Tibial artery (tissue), 1 donor: ENCODE measurements around a stretch of chr15.

DNA sequence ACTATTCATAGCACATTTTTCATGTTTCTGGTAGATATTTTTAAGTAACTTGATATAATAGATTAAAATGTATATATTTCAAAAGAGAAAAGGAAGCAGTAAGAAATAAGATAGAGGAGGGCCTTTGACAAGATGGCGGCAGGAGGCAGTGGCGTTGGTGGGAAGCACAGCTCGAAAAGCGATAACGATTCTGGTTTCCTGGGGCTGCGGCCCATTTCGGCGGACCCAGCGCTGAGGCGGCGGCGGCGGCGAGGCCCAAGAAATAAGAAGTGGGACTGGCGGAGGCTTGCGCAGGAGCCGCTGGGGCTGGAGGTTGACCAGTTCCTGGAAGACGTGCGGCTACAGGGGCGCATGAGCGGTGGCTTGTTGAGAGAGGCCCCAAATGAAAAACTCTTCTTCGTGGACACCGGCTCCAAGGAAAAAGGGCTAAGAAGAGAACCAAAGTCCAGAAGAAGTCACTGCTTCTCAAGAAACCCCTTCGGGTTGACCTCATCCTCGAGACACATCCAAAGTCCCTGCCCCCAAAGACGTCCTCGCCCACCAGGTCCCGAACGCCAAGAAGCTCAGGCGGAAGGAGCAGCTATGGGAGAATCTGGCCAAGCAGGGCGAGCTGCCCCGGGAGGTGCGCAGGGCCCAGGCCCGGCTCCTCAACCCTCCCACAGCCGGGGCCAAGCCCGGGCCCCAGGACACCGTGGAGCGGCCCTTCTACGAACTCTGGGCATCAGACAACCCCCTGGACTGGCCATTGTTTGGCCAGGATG lies 624.2 kb downstream of the MCTP2 start:
- PRO-cap, result no peak

GRCh38 chr15:95079760-95080060 lies 848.3 kb downstream of the MCTP2 start:
- PRO-cap, result no peak

GRCh38 chr15:95169666-95170958 lies 938.8 kb downstream of the MCTP2 start:
- PRO-cap, result bidirectional peak, plus-strand start at chr15:95170202, minus-strand start at chr15:95170031

GRCh38 chr15:95247366-95247732 lies 1016.0 kb downstream of the MCTP2 start:
- PRO-cap, result no peak

DNA sequence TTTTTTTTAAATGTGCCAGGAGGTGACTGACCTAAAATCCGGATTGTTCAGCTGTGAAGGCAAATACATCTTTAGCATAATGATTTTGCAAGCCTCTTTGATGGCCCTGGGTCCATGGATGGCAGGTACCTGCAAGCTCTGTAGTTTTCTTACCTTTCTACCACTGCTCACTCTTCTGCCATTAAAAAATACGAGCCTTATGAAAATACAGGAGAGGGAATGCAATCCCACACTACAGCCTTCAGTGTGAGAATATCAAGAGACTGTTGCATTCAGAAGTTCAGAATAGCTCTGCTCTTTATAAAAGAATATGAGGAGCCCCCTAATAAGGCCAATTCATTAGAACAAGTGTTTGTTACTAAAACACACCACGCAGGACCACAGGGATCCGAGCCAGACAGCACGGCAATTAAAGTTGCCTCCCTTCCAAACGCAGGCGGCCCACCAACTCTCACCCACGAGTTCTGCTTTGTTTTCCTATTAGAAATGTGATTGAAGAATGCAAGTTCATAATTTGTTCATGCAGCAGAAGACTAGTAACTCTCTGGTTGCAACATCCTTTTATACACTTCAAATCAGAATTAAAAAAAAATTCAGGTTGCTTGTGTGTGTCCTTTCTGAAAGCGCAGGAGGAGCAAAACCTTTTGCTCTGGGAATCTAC lies 1044.3 kb upstream of the NR2F2 start:
- PRO-cap, result no peak

DNA sequence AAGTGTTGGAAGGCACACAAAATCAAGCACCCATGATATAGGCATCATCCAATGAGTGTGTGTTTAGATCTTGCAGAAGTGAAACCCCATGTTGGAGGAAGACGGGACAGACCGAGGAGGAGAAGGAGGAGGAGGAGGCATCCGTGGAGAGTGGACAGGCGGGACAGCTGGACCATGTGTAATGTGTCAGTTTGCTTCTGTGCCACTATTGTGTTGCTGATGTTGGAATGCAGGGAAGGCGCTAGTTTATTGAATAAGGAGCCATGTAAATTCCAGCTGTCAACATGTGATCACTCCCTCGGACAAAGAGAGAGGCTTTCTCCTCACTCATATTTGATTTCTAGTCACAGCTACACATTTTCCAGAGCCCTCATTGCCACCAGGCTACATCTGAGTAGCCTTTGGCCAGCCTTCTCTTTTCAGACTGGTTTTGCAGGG lies 1037.7 kb upstream of the NR2F2 start:
- PRO-cap, result no peak

DNA sequence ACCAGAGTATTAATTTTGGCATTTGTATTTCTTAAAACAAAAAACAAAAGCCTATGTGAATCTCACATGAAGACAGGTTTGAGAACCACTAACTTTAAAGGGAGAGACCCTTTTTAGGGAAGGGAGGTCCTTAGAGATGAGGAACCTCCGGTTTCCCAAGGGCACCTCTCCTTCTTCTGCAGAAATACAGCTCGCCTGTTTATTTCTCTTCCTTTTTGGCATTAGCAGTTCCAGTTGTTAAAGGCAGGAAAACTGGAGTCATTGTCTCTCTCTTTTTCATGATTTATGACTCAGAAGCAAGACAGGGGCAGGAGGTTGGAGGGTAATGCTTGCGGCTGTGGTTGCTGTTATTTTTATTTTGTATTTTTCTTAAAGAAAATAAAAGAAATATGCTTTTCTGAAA lies 1004.9 kb upstream of the NR2F2 start:
- PRO-cap, result bidirectional peak, plus-strand start outside the sequence, minus-strand start at position 178 of the sequence

DNA sequence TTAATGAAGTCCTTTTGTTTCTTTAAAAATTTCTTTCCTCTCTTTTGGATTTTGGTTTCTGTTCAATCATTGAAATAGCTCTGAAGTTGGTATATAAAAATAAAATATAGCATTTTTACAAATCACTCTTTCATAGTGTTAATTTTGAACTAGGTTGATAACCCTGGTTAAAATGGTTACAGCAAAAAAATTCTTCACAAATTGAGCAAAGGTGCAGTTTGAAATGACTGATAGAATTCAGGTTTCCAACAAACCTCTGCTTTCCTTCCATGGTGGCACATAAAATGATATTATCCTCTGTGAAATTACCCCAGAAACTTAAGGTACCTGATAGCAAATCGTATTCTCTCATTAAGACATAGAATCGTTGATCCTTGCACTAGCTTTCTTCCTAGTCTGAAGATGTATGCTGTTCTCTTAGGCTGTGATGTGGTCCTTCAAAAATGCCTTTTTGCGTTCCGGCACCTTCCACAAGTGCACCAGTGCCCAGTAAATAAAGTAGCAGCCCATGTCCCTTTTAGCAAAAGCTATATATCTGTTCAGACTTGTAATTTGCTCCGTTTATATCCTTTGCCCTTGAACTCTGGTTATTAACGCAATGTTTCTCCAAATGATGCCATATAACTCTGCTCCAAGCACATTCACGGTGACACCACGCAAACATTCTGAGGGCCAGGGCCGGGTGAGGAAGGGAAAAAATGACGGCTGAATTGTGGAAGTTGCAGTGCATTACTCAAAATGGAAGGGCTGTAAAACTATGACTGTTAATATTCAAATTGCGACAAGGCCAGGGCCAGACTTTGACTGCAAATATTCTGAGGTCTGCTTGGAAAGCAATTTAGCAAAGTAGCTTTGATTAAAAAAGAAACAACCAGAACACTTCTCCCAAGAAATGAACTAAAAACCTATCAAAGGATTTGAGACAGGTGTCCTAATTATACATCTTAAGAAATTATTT lies 1001.2 kb upstream of the NR2F2 start:
- PRO-cap, result bidirectional peak, plus-strand start at position 649 of the sequence, minus-strand start at position 667 of the sequence

DNA sequence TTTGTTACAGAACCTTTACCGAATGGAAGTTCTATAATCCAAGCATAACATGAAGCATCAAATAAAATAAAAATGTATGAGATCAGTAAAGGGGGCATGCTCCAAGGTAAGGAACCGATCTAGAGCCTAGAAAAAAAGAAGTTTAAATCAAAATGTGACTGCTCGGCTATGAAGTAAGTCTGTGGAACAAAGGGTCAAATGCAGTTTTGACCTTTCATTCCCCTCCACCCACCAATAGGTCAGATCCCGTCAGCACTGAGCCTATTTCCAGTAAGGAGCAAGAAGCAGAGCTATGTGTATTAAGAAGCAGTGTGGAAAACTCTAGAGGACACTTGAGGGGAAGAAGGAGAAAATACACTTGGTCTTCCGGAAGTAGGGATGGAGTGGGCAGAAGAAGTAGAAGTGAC lies 888.5 kb upstream of the NR2F2 start:
- PRO-cap, result unidirectional peak, plus-strand start at position 328 of the sequence

GRCh38 chr15:95659315-95660191 lies 670.9 kb upstream of the NR2F2 start:
- PRO-cap, result no peak

DNA sequence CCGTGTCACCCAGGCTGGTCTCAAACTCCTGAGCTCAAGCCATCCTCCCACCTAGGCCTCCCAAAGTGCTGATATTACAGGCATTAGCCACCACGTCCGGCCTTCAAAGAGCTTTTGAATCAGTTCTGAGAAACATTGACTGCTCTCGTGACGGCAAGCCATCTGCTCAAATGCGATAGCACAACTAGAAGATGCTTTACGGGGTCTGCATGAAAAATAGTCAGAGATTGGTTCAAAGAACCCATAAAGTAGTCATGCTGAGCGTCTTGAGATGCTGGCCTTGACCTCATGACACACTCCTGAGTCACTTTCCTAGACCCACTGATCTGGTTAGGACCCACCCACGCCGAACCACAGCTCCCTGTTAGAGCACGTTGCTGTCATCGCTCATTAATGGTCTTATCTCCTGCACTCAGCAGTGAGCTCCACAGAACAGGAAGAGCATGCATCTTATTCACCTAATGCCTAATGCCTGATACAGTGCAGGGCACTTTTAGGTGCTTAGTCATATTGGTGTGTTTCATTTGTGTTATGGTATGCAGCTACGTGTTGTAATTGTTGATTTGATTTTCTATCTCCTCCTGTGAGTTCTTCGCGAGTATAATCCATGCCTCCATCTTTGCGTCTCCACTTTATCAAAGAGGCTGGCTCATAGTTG lies 56.8 kb upstream of the NR2F2 start:
- PRO-cap, result no peak

DNA sequence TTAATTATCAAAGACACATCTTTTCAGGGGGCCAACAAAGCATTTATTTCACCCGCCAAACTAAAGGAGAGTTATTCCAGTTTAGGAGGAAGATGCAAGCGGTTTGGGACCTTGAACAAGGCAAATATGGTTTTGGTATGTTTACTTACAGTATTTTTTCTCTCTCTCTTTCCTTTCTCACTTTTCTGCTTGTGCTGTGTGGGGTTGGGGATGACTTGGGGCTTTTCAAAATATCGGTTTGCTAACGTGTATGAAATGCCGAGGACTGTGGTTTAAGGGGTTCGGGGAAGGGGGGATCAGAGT lies 4.3 kb upstream of the NR2F2 start:
- PRO-cap, result no peak

DNA sequence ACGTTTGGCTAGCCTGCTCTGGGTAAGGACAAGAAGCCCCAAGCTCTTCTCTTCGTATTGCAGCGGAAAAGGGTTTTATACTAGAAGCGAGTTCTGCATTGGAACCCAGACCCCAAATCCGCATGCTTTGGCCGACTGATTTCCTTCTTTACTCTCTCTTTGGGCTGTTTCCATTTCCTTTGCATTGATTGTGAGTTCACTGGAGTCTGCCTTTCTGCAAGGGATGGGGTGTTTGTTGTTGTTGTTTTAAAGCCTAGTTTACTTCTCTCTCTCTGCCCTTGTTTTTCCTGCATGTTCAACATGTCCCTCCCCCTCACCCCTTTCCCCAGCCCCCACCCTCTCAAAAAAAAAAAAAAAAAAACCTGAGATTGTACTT lies 2.1 kb downstream of the NR2F2 start:
- PRO-cap, result no peak

DNA sequence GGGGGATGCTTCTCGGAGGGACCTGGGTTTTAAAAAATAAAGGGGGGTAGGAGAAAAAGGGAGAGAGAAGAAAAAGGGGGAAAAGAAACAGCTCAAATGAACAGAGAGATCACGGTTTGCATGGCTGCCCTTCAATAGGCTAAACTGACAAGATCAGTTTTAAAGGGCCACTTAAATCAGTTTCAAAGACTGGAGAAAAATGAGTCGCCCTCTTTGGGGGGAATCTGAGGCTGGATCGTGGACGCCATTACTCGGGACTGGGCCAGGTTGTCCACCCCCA lies 6.1 kb downstream of the NR2F2 start:
- PRO-cap, result no peak

- PRO-cap, result no peak
Observed at GRCh38 chr15:96352743-96353164, 22.3 kb downstream of the NR2F2 start.

- PRO-cap, result no peak
Observed at GRCh38 chr15:96368250-96368513, 37.7 kb downstream of the NR2F2 start.

GRCh38 chr15:96416156-96417504 lies 86.1 kb downstream of the NR2F2 start:
- PRO-cap, result no peak

DNA sequence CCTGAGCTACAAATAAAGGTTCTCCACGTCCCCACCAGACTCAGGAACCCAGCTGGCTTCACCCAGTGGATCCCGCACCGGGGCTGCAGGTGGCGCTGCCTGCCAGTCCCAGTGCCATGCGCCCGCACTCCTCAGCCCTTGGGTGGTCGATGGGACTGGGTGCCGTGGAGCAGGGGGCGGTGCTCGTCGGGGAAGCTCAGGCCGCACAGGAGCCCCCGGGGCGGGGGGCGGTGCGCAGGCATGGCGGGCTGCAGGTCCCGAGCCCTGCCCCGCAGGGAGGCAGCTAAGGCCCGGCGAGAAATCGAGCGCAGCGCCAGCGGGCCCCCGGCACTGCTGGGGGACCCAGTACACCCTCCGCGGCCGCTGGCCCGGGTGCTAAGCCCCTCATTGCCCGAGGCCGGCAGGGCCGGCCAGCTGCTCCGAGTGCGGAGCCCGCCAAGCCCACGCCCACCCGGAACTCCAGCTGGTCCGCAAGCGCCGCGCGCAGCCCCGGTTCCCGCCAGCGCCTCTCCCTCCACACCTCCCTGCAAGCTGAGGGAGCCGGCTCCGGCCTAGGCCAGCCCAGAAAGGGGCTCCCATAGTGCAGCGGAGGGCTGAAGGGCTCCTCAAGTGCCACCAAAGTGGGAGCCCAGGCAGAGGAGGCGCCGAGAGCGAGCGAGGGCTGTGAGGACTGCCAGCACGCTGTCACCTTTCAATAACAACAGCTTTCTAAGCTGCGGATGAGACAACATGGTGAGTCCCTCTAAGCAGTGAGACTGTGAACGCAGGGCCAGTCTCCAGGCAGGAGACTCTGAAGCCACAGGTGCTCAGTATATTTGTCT lies 161.4 kb downstream of the NR2F2 start:
- PRO-cap, result no peak

DNA sequence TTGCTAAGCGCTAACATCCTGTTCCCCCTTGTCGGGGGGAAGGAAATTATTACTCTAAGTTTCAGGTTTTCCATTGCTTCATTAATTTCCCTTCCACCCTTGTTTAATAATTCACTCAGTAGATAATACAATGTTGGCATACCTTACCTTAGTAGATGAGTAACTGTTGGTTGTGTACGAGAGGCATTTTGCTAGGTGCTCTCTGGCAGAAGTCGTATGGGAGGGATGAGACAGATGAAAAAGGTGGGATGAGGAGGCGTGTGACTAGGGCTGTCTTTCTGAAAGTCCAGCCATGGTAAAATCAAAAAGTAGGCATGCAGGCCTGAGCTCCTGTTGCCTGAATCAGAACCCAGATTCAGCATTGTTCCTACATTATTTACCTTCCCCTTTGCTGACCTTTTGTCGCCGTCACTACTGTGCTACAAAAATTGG lies 641.1 kb upstream of the ARRDC4 start:
- PRO-cap, result no peak

DNA sequence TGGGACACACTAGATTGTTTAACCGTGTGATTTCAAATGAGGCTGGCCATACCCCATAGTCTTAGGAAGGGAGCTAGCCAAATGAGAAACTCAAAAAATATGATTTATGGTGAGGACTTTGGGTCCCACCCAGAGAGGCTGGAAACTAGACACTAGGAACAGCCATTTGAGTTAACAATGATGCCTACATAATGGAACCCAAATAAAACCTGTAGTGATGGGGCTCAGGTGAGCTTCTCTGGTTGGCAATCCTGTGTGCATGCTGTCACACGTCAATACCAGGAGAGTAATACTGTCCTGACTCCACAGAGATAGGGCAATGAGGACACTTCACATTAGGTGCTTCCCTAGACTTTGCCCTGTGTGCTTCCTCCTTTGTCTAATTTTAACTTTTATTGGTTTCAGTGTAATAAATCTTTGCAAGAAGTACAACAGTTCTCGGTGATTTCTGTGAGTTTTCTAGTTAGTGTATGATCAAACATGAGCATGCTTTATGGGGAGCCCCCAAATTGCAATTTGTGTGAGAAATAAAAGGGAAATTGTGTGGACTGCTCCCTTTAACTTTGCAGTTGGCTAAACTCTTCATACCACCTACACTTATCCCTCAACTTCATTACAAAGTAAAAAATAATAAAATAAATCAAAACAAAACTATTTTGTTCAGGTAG lies 281.8 kb upstream of the ARRDC4 start:
- PRO-cap, result no peak